SK-N-MC (cell line): ENCODE measurements around a stretch of chr1.

GRCh38 chr1:205703455-205703883 lies 23.2 kb upstream of the SLC45A3 start:
- RRBS = no CpG with 5 or more reads among the region's 2 CpGs

GRCh38 chr1:205743600-205744446 lies 6.2 kb downstream of the NUCKS1 start:
- RRBS = no CpG with 5 or more reads among the region's 7 CpGs

- RRBS = 1% methylated on average over 12 of the region's 47 CpGs
Observed at GRCh38 chr1:205748822-205749646, 948 bp downstream of the NUCKS1 start.

DNA sequence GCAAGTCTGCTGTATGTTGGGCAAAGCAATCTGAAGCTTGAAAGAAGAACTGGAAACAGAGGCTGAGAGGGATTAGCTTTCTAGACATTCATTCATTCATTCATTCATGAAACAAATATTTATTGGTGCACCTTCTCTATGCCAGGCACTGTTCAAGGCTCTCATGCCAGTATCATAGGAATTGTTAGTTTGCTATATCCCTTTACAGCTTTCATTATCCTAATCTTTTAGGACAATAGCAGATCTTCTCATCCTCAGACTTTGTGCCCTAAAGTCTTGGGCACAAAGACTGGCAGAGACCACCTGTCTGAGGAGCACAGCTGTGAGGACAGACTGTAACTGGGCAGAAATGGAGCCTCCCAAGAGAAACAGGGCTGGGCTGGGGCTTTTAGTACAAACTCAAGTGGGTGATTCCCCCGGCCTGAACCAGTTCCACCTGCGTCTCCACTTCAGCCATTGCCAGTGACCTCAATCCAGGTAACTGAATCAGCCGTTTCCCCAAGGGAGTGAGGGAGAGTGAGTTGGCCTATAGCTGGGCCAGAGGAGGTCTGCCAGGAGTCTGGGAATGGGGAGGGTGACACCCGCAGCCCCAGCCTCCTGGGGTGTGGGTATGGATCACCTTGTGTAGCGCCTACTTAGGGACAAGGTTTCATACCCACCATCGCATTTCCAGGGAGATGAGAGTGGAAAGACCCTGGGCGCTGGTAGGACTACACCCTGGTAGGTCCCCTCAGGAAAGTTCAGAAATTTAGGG lies 8.6 kb downstream of the SLC26A9 start:
- RRBS = no CpG with 5 or more reads among the region's 7 CpGs

DNA sequence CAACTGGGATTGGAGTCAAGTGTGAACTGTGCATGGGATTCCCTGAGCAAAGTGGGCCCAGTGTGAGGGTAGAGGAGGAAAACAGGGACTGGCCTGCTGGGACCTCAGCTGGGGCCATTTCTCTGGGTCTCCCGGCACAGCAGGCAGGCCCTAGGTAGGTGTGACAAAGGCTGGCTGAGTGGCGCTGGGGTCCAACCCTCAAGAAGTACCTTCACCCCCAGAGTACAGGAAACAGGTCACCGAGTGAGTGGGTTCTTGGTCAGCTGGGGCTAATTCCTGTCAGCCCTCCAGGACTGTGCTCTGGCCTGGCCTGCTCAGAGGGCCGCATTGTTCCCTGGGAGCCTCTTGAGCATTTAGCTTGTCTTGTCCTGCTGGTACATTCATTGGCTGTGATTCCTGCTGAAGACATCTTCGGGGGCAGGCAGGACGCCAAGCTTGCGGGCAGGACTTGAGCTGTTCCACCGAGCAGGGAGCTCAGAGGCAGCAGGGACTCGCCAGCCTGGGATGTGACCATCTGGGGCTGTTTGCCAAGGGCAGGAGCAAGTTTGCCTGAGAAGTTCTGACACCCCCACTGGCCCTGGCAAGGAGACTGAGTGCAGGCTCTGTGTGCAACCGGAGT lies 6.9 kb upstream of the SLC26A9 start:
- RRBS = no CpG with 5 or more reads among the region's 10 CpGs

DNA sequence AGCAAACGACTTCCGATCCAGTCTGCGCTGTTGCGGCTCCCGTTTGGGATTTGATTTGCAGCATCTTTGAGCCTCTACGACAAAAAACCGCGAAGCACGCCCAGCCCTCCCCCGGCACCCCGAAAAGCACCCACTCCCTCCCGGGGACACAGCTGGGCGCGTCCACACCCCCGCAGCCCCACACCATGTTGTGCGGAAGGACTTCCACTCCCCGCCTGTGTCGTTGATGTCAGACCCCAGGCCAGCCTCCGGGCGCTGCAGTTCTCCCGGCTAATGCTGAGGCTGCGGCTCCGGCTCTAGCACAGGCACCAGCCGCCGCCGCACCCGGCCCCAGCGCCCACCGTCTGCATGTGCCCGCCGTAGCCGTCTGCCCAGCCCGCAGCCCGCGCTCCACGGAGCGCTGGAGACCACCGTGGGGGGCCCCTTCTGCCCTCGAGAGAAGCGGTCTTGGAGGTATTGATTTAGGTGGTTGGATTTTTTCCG lies 2.1 kb downstream of the SRGAP2 start:
- RRBS = no CpG with 5 or more reads among the region's 41 CpGs

GRCh38 chr1:206308965-206309803 lies 105.8 kb downstream of the SRGAP2 start:
- RRBS = no CpG with 5 or more reads among the region's 9 CpGs

DNA sequence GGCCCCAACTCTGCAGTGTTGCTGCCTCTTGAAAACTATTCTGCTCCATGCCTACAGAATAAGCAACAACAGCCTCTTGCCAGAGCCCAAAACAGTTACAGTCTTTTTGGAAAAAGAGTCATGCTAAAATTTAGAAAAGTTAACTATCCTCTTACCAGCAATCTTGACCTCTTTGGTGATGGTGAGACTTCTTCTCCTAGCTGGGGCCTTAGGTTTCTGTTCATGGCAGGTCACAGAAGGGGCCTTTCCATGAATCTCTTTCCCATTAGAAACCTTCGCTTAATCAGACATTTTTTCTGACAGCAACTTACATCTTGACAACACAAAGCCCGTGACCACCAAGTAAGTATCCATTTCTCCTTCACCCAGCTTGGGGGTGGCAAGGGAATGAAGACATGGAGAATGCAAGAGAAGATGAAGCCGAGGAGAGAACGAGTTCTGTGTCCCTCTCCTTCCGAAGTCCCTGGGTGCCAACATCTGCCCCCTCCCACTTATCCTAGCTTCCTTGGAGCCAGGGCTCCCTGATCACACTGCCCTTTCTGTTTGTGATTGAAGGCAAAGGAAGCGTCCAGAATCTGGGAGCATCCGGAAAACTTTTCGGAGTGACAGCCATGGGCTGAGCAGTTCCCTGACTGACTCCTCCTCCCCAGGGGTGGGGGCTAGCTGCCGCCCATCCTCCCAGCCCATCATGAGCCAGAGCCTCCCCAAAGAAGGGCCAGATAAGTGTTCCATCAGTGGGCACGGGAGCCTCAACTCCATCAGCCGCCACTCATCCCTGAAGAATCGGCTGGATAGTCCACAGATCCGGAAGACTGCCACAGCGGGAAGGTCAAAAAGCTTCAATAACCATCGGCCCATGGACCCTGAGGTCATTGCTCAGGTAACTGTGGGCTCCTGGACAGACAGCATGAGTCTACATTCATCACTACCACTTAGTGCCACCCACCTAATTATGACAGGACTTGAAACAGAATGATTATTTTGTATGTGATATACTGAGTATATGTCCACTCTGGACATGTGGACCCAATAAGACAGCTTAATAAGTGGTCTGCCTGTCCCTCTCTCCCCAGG lies 11.9 kb upstream of the IKBKE start:
- RRBS = no CpG with 5 or more reads among the region's 15 CpGs

- RRBS = no CpG with 5 or more reads among the region's 1 CpG
Observed at GRCh38 chr1:206563381-206564081, 48.7 kb downstream of the EIF2D start.

DNA sequence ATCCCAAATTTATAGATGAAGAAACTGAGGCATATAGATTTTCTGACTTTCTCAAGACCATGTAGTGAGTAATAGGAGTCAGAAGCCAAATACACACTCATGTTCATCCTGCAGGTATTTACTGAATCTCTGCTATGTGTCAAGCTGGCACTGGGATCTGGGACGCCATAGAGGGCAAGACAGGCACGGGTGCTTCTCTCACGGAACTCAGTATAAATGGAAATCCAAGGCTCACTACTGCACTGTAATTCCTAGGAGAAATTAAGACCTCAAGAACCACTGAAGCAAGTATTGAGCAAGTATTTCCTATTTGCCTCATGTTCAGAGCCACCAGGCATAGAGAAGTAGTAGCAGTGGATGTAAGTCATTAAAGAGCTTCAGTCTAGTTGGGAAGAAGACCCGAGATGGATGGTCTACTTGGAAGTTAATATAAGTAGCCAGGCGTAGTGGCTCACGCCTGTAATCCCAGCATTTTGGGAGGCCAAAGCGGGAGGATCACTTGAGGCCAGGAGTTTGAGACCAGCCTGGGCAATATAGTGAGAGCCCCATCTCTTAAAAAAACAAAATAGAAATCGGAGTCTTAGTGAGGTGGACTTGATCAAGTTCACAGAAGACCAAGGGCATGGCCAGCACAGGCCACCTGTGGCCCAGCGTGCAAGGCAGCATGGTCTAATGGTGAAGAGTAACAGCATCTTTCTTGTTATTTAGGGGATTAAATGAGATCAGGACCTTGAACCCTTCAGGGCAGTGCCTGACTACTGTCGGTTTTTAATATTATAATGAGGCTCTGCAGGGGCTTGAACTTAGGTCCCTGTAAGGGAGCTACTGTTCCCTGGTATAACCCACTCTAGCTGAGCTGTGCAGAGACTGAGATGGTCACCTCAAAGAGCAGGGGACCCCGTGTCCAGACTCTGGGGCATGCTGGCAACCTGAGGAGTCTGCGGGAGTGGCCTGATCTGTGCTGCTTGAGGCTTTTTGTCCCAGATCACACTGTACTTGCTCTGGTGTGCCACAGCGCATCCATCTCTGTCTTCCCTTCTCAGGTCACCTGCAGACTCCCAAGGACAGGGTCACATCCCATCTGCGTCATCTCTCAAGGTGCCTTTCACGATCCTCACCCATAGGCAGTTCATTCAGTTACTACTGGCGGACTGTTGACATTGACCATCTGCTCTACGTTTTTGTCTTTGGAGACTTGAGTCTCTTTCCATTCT lies 38.6 kb downstream of the EIF2D start:
- RRBS = no CpG with 5 or more reads among the region's 17 CpGs

GRCh38 chr1:206578066-206578868 lies 34.0 kb downstream of the EIF2D start:
- RRBS = no CpG with 5 or more reads among the region's 9 CpGs

DNA sequence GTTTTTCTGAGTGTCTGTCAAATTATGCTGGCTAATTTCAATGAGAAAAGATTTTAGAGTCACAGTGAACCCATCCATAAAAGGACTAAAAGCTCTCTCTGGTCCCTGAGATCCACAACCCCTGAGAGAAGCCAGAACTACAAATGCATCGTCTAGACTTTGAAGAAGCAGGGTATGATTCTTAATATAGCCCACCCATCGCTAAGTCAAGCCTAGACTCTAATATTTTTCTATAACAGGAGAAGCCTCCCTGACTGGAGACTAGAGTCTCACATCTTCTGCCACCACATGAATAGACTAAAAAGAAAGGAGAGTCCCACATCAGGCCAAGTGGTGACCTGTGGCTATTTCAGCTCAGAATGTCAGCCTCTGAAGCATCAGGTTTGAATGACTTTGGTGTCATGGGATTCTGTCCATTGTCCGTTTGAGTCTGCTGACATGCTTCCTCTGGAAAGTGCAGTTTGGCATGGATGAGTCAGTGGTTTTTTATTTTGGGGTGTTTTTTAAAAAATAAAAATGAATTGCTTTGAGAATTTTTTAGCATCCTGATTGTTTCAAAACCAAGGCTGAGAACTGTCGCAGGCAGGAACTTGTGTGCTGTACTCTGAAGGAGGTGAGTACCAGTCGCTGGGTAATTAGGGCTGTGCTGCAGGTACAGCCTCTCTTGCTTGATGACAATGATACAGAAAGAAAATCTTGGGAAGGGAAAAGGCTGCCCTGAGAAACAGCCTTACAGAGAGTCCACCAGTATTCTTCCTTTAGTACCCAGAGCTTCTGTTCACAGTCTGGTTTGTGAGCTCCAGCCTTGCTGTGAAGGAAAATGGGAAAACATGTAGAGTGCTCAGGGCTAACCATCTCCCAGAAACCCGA lies 19.5 kb downstream of the DYRK3 start:
- RRBS = no CpG with 5 or more reads among the region's 6 CpGs

DNA sequence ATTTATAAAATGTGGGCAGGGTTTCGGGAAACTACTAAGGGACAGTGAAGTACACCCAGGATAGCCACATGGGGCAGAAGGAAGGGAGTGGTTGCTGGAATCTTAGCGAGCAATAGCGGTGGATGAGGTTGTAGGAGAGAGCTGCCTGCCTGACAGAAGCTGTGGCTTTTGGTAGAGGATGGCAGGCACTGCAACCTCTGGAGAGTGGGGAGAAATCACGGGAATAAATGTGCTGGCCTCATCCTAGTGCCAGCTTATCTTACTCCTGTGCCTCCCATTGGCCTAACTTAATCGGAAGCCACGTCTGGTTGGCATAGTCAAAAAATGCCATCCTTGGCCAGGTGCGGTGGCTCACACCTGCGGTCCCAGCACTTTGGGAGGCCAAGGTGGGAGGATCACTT lies 23.4 kb upstream of the MAPKAPK2 start:
- RRBS = no CpG with 5 or more reads among the region's 8 CpGs

GRCh38 chr1:206674854-206675344 lies 9.8 kb upstream of the MAPKAPK2 start:
- RRBS = no CpG with 5 or more reads among the region's 2 CpGs

DNA sequence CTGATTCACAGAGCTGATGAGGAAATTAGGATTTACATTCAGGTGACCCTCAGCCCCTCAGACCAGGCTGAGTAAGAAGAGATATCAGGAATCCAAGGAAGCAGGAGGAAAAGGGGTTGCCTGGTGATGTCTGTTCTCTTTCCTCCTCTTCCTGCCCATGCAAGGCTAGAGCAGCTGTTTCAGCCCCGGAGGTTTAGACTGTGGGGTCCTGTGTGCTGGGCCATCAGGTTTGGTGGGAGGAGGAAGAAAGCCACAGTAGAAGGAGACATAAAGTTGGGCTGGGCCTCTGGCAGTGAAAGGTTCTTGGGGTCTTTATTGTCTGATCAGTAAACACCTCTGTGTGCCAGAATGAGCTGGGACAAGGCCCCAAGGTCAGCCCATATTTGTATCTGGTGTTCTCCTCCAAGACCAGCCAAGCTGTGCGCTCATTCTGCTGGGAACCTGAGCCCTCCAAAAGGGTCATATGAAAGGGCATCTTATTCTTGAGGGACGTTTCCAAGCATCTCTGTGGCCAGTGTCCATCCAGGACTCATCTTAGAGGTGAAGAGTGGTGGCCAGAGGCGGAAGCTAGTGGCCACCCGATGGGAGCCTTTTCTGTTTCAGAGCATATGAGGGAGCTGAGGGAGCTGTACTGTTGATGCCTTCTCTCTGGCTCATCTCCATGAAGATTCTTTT lies 7.7 kb downstream of the MAPKAPK2 start:
- RRBS = no CpG with 5 or more reads among the region's 5 CpGs

DNA sequence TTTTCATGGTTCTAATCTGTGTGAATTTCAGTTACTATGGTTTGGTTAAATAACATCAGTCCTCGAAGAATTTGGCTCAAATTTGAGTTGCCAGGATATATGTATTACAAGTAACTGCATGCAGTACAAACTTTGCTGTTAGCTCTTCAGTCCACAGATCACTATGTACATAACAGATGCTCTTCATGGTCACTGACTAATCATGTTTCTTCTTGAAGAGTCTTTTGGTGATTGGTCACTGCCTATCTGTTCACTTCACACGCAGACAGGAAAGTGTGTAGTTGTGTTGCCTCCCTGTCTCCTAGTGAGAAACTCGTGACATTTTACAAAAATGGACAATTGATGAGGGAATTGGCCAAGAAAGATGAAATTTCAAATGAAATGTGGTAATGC lies 25.4 kb downstream of the MAPKAPK2 start:
- RRBS = no CpG with 5 or more reads among the region's 3 CpGs

DNA sequence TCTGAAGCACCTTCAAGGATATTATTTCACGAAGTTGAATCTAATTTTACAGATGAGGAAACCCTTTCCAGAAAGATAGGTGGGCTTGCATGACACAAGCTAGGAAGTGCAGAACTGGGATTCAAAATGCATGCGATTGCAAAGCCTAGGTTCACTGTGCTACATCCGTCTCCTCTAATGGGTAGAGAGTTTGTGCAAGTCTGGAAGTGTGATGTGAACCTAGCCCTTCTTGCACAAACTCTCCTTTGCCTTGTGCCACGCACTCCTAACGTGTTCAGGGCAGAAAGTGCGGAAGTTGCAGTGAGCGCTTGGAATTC lies 40.2 kb downstream of the MAPKAPK2 start:
- RRBS = no CpG with 5 or more reads among the region's 7 CpGs

GRCh38 chr1:206865006-206865471 lies 384 bp upstream of the IL20 start:
- RRBS = no CpG with 5 or more reads among the region's 12 CpGs

- RRBS = no CpG with 5 or more reads among the region's 1 CpG
Observed at GRCh38 chr1:206921387-206921804, 345 bp downstream of the FCMR start.

- RRBS = no CpG with 5 or more reads among the region's 12 CpGs
Observed at GRCh38 chr1:206932799-206933373, 11.1 kb upstream of the FCMR start.